GM23338 (cell line): Measurements from ENCODE around the genes ACSF2, EPN3 and LUC7L3.

GRCh38 chr17:50287351-50287768 is 13.1 kb downstream of the TMEM92 start:
- PRO-cap: no peak
- RAMPAGE, long total RNA: no peak

DNA sequence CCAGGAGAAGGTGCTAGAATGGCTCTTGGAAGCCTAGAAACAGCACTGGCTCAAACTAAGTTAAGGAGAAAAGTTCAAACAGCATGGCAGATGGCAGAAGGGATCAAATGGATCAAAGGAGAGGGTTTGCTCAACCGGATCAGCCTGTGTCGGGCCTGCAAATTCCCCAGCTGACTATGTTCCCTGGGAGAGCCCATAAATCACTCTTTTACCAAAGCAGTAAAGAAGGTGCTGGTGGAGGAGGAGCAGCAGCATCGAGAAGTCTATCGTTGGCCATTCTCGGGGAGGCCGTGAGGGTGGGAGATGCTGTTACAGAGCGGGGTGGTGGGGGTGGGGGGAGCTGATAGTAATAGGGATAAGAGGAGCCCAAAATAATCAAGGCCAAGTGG is 27.0 kb upstream of the XYLT2 start:
- PRO-cap: no peak
- RAMPAGE, long total RNA: no peak

- PRO-cap: no peak
- RAMPAGE, long total RNA: no peak
Measured at GRCh38 chr17:50392235-50393029, 4.9 kb downstream of the LRRC59 start.

- PRO-cap: bidirectional peak, plus-strand start at chr17:50426218, minus-strand start at chr17:50426001
- RAMPAGE, long total RNA: no peak
Measured at GRCh38 chr17:50425310-50426454, at the start of gene ACSF2. Gene ACSF2 (plus strand): TSS chr17:50426218.

DNA sequence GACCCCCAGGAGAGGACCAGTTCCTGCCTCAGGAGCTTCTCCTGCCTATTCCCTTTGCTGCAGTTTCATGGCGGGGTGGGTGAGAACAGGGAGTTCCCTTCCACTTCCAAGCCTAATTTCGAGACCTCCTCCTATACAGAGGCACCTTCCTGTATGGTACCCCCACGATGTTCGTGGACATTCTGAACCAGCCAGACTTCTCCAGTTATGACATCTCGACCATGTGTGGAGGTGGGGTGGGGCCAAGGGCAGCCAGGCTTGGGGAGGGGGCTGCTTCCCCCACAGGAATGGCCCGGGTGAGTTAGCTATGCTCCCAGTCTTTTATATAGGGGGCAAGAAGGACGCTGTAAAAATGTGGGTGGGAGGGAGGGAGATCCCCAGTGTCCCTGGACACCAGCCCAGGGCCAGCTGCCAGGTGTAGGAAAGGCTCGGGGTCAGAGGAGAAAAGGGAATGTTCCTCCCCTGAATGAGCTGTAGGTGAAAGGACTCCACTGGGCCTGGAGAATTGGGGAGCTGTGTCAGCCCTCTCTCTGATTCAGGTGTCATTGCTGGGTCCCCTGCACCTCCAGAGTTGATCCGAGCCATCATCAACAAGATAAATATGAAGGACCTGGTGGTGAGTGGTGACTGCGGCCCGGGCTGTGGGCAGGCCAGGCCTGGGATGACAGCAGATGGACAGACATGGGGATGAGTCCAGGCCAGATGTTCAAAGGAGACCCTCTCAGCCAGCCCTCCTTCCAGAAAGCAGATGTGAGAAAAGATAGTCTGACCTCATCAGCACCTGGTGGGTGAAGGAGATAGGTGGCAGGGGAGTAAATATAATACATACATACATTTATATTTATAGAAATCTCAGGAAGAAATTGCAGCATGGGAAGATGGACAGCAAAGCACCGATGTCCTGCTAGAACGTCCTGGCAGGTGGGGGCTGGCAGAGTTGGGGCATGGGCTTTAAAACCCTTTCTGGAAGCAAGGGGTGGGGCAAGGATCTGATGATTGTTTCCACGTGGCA is 4.7 kb downstream of the CHAD start:
- PRO-cap: no peak
- RAMPAGE, long total RNA: no peak

- PRO-cap: no peak
- RAMPAGE, long total RNA: no peak
Measured at GRCh38 chr17:50470243-50470859, 1.7 kb upstream of the CHAD start.

DNA sequence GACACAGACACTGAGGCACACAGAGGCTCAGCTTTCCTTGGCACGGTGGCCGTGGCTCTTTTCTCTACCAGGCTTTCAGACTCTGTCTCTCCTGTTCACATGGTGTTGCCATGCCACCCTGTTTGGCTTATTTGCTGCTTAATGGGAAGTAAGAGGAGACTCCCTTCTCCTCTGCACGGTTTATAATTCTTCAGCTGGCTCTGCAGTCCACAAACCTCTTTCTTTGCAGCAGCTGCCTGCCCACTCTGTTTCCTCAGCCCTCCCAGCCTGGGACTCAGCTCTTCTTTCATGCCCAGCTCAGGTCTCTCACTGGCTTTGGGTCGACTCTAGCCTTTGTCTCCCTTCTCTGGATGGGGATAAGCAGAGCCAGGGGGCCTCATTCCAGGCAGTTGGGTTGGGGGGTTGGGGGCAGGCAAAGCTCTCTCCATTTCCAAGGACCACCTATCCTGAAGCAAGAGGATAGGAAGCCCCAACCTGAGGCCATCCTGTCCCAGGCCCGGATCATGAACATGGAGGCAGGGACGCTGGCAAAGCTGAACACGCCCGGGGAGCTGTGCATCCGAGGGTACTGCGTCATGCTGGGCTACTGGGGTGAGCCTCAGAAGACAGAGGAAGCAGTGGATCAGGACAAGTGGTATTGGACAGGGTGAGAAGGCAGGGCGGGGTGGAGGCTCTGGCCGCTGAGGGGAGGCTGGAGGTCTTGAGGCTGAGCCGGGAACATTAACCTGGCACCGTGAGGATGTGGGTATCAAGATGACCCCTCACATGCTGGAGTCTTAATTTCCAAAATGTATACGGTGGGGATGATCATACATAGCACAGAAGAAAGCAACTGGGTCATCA is 3.5 kb upstream of the CHAD start:
- PRO-cap: no peak
- RAMPAGE, long total RNA: no peak

GRCh38 chr17:50511014-50511363 is 2.8 kb downstream of the MYCBPAP start:
- PRO-cap: no peak
- RAMPAGE, long total RNA: no peak

DNA sequence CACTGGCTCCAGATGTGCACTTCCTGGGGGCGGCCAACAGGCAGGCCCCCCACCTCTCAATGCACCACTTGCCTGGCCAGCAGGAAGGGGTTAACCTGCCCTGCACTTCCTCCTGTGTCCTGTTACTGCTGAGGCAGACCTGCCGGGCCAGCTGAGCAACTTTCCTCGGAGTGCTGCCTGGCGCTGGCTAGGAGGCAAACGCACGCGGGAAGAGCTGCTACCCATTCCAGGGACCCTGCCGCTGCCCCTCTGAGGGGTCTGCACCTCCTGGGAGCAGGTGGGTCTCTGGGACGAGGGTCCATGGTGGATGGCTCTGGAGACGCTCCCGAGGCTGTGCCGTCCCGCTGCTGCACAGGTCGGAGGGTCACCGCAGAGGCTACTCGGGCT is at the start of gene EPN3:
TSS of gene EPN3 (plus strand) at position 168 of the 387 bp plus-strand sequence.
- PRO-cap: bidirectional peak, plus-strand start at position 171 of the sequence, minus-strand start at position 127 of the sequence
- RAMPAGE, long total RNA: no peak

DNA sequence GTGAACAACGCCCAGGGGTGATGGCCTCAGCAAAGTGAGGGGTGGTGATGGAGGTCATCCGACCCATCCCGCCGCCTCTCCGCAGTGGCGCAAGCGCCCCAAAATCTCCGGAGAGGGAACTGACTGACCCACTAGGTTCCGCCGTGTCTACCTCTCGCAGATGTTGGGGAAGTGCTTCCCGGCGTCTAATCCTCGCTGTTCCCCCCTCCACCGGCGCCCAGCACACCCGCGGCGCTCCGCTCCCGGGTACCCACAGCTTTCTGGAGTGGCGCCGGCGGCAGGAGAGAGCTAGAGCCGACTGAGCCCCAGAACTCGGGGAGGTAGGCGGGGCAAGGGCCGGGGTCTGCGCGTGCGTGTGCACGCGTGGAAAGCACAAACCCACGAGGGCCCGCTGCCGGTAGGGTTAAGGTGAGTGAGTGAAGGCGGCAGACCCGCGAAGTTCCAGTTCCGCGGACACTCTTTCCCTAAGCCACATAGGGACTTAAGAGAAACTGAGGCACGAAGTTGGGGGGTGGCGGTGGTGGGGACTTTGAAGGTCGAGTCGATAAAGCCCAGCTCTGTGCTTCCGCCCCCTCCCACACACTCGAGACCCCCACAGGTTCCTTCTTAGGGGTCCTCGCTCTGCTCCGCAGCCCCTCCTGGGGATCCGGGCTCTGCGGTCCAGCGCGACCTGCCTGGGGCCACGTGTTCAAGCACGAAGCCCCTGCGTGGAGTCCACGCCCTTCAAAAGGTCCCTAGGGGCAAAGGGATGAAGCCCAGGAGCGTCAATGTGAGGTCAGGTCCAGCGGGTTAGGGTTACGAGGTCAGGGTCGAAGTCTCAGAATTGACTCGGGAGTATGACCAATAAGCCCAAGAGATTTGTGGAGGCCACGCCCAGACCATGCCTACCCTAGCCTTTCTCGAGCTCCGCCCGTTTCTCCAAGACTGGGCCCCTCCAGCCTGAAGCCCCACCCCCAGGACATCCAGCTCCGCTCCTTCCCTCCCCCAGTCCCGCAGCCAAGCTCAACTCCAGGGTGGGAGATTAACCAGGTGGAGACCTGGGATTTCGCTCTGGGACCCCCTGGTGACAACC is 1.0 kb upstream of the CACNA1G start:
- PRO-cap: bidirectional peak, plus-strand start at position 987 of the sequence, minus-strand start at position 817 of the sequence
- RAMPAGE, long total RNA: no peak

DNA sequence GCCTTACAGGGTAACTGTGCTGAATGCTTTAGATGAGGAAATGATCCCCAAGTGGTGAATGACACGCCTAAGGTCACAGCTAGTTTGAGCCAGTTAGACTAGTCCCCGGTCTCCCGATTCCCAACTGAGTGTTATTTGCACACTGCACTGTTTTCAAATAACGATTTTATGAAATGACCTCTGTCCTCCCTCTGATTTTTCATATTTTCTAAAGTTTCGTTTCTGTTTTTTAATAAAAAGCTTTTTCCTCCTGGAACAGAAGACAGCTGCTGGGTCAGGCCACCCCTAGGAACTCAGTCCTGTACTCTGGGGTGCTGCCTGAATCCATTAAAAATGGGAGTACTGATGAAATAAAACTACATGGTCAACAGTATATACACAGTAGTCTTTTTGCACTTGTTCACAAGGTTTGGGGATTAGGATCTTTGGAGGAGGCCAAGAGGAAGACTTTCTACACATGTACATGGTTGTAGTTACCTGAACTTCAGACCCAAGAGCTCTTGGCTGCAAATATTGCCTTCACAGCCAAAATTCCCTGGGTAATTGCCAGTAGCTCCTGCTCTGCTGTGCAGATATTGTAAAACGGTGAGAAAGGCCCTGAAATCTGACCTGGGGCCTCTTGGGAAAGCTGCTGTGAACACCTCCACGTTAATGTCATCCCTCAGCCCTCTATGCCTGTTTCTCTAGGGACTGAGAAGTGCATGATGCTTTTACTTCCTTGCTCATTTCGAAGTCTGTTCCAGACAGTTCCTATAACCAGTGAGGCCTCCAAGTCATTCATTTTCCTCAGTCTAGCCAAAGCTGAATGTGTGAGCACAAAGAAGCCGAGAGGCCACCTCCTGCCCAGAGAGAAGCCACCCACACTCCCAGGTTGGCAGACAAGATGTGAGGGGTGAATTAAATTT is 16.1 kb downstream of the ANKRD40 start:
- PRO-cap: no peak
- RAMPAGE, long total RNA: no peak

DNA sequence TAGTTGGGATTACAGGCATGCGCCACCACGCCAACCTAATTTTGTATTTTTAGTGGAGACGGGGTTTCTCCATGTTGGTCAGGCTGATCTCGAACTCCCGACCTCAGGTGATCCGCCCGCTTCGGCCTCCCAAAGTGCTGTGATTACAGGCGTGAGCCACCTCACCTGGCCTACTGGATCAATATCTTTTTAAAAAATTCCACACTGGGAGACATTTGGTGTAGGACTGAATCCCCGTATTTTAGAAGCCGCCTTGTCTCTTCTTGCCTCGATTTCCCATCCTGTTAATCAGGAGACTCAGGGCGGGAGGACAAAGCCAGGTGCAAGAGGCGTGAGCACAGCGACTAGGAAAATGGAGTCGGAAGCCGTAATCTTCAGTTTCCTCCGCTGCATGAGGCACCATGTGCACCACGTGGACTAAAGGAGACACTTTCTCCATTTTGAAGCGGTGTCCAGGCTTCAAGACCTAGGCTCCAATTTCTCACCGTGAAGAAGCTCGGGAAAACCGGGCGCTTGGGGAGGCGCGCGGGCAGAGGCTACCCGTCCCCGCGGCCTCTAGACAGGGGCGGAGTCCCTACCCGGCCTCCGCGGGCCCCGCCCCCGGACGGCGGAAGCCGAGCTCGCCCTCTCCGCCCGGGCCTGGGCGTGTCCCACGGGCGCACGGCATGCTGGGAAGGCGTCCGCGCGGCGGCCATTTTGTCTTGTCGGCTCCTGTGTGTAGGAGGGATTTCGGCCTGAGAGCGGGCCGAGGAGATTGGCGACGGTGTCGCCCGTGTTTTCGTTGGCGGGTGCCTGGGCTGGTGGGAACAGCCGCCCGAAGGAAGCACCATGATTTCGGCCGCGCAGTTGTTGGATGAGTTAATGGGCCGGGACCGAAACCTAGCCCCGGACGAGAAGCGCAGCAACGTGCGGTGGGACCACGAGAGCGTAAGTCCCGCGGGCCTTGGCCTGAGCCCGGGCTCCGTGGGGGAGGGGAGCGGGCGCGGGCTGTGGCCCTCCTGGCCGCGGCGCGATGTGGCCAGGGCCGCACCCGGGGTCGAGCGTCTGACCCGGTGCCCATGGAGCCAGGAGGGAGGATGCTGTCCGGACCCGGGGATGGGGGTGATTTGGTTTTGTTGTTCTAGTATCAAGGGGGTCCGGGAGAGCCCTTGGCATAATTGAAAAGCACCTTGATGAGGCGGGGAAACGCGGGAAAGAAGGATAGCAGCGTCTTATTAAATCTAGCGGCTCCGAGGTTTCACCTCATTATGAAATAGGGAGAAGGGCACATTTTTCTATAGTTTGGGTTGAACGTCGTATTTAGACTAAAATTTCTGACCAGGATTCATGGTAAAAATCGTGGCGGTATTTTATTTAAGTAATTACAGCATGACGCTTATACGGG is at the start of gene LUC7L3:
TSS of gene LUC7L3 (plus strand) at position 699 of the 1,384 bp plus-strand sequence.
- PRO-cap: bidirectional peak, plus-strand start at position 287 of the sequence, minus-strand start at position 442 of the sequence; bidirectional peak, plus-strand start at position 699 of the sequence, minus-strand start at position 927 of the sequence
- RAMPAGE, long total RNA: no peak

DNA sequence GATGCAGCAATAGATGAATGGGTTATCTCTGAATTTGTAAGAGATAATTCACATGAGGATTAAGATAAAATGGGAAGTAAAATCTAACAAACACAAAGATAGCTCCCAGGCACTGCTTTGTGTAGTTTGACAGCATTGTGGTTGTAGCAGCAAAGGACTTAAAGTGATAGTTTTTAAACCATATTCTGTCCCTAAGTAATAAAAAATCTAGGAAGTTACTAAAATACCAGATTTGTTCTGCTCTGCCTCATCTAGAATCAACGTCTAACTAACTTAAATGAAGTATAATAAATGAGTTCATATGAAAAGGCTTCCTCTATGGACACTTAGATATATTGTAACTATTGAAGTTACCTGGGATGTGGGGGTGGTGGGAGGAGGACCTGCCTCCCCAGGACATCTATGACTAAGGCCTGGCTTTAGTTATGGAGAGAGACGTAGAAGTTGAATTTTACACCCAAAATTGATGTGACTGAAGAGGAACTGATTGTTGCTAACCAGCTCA is 13.7 kb downstream of the ANKRD40CL start:
- PRO-cap: no peak
- RAMPAGE, long total RNA: no peak

DNA sequence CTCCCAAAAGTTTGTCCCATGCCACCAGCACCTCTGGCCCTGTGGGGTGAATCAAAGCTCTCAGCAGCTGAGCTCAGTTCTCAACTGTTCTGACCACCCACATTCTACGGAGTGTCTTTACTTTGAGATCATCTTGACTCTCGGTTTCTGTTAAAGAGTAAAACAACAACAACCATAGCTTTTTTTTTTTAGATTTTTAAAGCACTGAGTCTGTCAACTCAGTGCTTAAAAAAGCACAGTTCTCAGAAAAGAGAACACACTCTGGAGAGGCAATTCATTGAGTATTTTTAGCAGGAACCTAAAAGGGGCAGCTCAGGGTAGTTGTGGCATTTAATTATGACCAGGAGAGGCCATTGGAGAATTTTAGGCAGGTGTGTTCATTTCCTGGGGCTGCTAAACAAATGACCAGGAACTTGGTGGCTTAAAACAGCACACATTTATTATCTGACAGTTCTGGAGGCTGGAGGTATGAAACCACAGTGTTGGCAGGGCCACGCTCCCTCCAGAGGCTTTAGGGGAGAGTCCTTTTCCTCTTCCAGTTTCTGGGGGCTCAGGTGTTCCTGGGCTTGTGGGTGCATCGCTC is 6.8 kb upstream of the WFIKKN2 start:
- PRO-cap: no peak
- RAMPAGE, long total RNA: no peak

GRCh38 chr17:50872779-50873121 is 6.6 kb upstream of the TOB1 start:
- PRO-cap: no peak
- RAMPAGE, long total RNA: no peak

DNA sequence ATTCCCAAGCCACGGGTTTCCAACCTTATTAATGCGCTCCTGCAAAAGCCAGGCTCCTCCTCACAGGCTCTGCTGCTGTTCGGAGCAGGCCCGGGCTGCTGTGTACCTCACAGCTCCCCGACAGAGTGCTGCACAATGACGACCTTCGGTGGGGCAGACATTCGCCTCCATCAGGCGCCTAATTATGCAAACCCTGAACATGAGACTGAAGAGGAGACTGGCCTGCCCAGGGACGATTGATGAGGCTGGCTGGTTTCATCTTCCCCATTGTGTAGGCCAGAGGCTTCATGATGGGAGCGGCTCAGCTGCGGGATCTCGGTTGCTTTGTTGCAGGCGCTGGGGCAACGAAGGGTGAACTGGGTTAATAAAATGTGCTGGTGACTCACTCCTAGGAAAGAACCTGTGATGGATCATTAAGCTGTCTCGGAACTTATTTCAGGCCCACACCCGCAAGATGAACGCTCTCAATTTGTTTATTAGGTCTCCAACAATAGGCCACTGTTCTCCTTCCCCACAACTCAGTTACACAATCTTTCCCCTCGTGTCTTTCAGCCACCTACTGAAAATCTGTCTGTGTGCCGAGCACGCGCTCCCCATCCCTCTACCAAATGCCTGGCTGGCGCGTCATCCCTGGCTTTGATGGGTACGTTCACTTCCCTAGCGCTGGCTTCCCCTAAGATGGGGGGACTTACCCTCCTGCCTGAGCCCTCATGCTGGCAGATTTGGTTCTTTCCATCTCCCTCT is 27.2 kb upstream of the TOB1 start:
- PRO-cap: no peak
- RAMPAGE, long total RNA: no peak

GRCh38 chr17:50920647-50921564 is 54.8 kb upstream of the TOB1 start:
- PRO-cap: unidirectional peak, minus-strand start at chr17:50920990
- RAMPAGE, long total RNA: no peak

- PRO-cap: no peak
- RAMPAGE, long total RNA: no peak
Measured at GRCh38 chr17:50922089-50923039, 56.2 kb upstream of the TOB1 start.

- PRO-cap: no peak
- RAMPAGE, long total RNA: no peak
Measured at GRCh38 chr17:51046003-51046258, 74.7 kb downstream of the SPAG9 start.

- PRO-cap: no peak
- RAMPAGE, long total RNA: no peak
Measured at GRCh38 chr17:51112261-51113059, 8.2 kb downstream of the SPAG9 start.